Measurements from ENCODE around the gene PIGY.

DNA sequence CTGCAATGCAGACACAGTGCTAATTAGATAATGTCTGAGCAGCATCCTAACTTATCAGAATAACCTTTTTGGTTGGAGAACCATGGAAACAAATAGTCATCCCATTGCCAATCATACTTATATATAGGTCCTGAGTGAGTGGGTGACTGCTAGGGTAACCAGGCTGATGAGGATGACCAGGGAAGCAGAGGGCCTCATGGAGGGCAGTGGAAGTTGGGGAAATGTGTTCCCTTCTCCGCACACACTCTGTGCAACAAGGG is 2.6 kb downstream of the MEPE start:
- PRO-cap: no peak

- PRO-cap: no peak
These were observed 10.3 kb downstream of the PKD2 start for GRCh38 chr4:88017477-88018298.

- PRO-cap: no peak
These were observed 60.4 kb downstream of the PKD2 start for GRCh38 chr4:88067839-88068169.

GRCh38 chr4:88225115-88225556 is 59.2 kb downstream of the PPM1K start:
- PRO-cap: unidirectional peak, plus-strand start at chr4:88225396

GRCh38 chr4:88455269-88455863 is 1.6 kb upstream of the HERC5 start:
- PRO-cap: no peak

- PRO-cap: unidirectional peak, minus-strand start at chr4:88523462; bidirectional peak, plus-strand start at chr4:88523830, minus-strand start at chr4:88523763
These were observed at the start of gene PIGY for GRCh38 chr4:88523413-88524079. Gene PIGY, minus strand, starts transcription at chr4:88523776.

- PRO-cap: no peak
These were observed 104.9 kb upstream of the NAP1L5 start for GRCh38 chr4:88802587-88802874.

GRCh38 chr4:88870038-88870450 is 172.4 kb upstream of the NAP1L5 start:
- PRO-cap: no peak

GRCh38 chr4:88960444-88960907 is 96.5 kb downstream of the FAM13A start:
- PRO-cap: no peak

DNA sequence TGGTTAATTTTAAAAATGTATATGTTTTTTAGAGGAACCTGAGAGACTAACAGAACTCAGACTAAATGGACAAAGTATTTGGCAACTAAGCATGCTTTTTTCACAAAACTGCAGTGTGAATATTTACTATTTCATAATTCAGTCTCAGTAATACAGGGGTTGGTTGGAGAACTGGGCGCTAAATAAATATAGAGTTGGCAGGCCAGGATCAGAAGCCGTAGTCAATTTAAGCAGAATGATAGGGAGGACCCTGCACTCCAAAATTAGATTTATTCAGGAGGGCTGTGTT is 5.8 kb downstream of the TIGD2 start:
- PRO-cap: no peak

- PRO-cap: no peak
These were observed 130.5 kb upstream of the GPRIN3 start for GRCh38 chr4:89438143-89438532.

DNA sequence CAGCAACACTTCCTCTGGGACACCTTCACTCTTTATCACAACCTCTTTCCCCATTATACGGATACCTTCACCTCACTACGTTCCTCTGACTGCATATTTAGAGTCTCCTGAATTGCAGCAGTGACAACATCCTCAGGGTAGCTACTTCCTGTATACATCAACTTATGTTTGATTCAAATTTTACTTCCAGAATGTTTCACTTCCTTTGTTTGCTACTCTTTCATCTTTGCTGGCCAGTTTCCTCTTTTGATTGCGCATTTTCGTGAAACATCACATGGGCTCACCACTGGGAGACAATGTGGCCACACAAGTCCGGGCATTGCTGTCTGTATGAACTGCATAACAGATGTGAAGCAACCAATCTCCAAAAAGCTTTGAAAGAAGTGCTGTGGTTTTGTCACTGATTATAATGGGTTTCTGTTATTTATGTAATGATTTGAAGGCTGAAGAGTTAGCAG is 7.5 kb downstream of the SNCA start:
- PRO-cap: no peak

- PRO-cap: no peak
These were observed 1.2 kb upstream of the SNCA start for GRCh38 chr4:89838051-89838607.

DNA sequence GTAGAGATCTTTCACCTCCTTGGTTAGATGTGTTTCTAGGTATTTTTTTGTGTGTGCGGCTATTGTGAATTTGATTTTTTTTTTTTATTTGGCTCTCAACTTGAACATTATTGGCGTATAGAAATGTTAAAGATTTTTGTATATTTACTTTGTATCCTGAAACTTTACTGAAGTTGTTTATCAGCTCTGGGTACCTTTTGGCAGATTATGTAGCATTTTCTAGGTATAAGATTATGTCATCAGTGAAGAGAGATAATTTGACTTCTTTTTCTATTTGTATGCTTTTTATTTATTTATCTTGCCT is 1015.9 kb downstream of the CCSER1 start:
- PRO-cap: no peak

DNA sequence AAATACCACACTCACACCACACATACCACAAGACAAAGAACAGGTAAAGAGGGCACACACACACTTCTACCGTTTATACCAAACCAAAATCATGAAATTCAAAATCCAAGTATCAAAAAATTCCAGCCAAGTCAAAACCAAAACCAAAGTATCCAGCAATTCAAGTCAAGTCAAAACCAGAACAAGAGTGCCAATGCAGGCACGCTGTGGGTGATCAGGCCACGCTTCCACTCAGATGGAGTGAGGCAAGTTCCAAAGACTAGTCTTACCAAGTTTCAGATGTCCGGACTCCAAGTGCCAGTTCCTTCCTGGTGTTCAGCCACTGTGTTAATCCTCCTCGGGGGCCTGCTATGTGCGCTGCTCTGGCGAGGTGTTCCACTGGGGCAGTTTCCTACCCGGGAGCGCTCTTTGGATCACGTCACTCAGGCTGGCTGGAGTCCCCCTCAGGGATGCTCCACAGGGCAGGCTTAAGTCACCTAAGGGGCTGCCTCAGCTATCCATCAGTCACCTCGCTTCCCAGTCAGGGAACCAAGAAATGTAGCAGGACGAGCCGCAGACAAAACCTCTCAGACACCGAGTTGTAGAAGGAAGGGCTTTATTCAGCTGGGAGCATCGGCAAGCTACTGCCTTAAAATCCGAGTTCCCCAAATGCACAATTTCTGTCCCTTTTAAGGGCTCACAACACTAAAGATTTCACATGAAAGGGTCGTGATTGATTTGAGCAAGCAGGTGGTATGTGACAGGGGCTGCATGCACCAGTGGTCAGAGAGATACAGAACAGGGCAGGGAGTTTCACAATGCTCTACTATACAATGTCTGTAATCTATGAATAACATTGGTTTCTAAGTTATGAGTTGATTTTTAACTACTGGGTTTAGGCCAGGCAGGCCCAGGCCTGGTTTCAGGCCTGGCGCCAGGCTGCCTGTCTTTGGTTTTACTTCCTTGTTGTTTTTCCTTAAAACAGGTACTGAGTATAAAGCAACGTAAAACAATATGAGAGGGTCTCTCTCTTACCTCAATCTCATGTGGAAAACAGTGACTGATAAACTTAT is 945.0 kb upstream of the GRID2 start:
- PRO-cap: no peak

GRCh38 chr4:94410444-94411153 is 41.1 kb upstream of the PDLIM5 start:
- PRO-cap: no peak

- PRO-cap: no peak
These were observed 17.4 kb downstream of the PDLIM5 start for GRCh38 chr4:94468890-94469744.

DNA sequence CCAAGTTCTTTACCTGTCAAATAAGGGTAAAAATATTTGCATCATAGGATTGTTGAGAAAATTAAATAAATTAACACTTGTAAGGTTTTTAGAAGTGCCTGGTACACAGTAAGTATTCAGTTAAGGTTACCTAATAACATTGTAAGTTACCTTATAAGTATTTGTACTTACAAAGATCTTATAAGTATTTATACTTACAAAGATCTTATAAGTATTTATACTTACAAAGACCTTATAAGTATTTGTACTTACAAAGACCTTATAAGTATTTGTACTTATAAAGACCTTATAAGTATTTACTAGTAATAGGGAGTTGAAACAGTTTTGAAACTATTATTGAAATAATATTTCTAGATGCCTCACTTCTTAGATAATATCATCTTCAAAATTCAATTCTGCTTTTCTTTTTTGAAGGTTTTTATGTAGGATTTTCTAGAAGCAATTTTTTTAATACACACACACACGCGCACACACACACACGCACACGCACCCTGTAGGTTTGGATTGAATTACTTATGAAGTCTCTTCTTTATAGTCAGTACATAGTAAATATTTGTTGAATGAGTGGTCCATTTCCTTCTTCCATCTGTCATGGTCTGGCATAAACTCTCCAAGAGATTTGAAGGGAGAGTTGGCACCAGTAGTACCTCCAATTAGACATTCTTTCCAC is 20.1 kb downstream of the PDLIM5 start:
- PRO-cap: no peak

GRCh38 chr4:94480336-94481219 is 28.8 kb downstream of the PDLIM5 start:
- PRO-cap: no peak

- PRO-cap: no peak
These were observed 112.5 kb downstream of the PDLIM5 start for GRCh38 chr4:94564143-94564838.